Occipital lobe (tissue), 2 donors: ENCODE data around the genes PROX2, EIF2B2 and MLH3.

DNA sequence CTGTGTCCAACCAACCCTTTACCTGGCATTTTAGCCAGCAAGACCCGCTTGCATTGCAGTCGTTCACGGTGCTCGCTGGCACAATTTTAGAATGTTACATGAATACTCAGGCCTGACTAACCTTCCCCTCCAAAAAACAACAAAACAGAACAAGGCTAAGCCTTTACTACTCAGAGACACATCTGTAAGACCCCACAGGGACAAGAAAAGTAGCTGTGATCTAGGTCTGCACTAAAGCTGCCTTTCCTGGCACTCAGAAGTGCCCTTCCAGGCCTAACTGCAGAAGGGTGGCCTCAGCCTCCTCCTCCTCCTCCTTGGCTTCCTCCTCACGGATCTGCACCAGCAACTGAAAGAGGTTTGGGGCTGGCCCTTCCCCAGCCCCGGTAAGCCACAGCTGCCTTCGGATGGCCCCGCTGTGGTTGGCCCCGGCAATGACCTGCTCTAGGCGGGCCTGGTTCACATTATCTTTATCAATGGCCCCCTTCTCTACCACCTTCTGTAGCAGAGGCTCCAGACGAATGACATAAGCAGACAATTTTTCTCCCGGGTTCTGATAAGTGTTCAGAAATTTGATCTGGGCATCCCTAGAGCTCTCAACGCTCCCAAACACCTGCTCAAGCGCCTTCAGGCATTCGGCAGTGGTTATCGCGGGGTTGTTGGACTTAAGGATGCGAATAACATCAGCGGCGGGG lies 1.7 kb downstream of the PNMA1 start:
- RAMPAGE, long total RNA, result no peak

GRCh38 chr14:73739173-73739994 lies 20.7 kb downstream of the MIDEAS start:
- RAMPAGE, long total RNA, result no peak

- RAMPAGE, long total RNA, result no peak
Observed at GRCh38 chr14:73751261-73751760, 8.8 kb downstream of the MIDEAS start.

DNA sequence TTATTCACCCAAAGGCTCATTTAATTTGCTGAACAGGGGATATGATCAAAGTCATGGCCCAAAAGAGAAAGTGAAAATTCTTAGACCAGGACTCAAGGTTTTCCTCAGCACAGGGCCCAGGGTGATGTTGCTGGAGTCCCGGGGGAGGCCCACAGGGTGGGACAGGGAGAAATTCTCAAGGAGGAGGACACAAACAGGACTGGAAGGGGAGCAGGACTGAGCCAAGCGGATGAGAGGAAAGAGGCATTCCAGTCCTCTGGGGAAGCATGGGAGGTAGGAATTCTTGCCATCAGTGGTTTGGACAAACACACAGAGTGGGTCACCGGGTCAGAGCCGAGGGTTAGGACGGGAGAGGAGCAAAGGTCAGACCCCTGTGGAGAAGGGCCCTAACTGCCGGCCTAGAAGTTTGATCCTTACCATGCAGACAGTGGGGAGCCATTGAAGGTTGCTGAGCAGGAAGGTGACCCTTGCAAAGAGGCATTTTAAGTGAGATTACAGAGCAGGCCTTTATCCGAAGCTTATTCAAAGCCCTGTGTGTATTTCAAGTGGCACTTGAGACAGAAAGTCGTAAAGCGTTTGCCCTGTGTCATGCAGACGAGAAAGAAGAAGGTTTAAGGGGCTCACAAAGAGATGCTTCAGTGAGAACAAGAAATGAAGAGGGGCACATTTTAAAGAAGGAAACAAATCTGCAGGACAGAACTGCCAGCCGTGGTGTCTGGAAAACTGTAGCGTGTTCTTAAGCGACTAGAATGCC lies 23.2 kb upstream of the MIDEAS start:
- RAMPAGE, long total RNA, result no peak

- RAMPAGE, long total RNA, result no peak
Observed at GRCh38 chr14:73785434-73786424, 25.6 kb upstream of the MIDEAS start.

- RAMPAGE, long total RNA, result no peak
Observed at GRCh38 chr14:73787602-73788456, 27.7 kb upstream of the MIDEAS start.

DNA sequence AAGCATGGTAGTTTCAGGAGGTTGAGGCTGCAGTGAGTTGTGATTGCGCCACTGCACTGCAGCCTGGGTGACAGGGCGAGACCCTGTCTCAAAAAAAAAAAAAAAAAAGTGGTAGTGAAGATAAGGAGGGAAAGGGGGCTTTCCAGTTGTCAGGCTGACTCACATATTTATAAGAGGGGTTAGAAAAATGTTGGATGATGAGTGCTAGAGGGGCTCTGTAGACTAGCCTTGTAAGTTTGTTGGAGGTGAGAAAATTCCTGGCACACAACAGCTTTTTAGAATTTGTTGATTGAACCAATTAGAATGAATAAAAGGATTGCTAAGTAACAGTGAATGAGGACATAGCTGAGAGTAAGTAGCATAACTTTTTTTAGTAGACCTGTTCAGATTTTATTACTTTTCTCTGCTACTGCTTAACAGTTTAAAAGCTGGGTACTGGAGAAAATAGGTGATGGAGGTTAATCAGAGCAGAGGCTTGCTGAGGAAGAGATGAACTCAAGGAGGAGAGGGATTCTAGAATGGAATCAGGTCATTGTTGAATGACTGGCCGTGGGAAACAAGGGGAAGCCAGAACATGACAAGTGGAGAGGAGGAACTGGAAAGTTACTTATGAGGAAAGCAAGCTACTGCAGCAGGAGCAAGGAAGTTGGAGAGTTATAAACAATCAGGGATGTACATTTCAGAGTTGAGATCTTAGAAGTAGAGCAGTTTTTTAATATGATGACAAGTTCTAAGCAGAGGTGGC lies 24.3 kb downstream of the ZNF410 start:
- RAMPAGE, long total RNA, result no peak

DNA sequence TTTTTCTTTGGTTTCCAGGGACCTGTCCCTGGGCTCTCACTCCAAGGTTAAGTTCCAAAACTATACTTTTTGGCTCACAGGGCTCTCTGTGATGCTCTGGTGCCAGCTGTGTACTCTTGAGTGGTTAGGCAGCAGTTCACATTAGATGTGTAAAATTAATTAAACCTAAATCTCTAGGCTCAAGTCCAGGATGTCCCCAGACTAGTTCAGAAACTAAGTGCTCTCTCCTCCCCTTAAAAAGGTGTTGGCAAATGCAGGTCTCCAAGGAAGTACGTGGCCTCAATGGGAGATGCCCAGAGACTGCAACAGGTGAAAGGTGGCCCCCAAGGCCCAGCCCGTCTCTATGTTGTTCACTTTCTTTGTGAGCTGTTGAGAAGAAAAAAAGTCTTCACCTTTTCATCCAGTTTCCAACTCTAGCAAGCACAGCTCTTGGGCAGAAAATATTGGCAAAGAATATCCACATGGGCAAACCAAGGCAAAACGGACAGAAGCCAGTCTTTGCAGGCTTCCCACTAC lies 16.6 kb downstream of the COQ6 start:
- RAMPAGE, long total RNA, result no peak

DNA sequence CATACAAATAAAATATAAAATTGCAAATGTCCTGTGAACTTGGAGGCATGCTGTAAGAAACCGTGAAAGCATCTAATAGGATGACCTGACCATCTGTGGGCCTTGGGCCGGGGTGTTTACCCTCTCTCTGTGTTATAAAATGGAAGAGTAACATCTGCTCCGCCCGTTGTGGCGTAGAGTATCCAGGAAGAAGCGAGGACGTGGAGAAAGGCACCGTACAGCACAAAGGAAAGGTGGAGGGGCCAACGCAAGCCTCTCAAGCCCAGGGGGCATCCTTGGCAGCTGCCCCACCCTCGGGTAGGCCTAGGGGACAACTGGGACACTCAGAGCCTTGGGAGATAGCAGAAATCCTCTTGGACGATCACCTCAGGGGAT lies 26.1 kb downstream of the VSX2 start:
- RAMPAGE, long total RNA, result no peak

DNA sequence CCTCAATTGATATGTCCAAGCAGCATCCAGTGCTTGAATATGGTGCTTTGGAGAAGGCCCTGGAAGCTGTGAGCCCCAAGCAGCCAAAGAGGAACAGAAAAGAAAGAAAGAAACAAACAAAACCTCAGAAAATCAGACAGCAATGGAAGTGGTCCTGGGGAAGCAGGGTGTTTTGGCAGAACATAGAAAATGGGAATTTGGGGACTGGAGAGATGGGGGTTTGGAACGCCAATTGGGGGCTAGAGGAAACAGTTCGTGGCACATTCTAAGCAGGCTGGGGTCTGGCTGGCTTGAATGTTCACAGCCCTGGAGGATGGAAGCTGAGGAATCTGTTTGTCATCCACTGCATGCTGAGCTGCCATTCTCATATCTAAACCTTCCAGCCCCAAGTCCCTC lies 22.1 kb upstream of the VRTN start:
- RAMPAGE, long total RNA, result no peak

GRCh38 chr14:74493905-74494552 lies 464 bp downstream of the ISCA2 start:
- RAMPAGE, long total RNA, result no peak

- RAMPAGE, long total RNA, result no peak
Observed at GRCh38 chr14:74571369-74572219, 40.4 kb downstream of the LTBP2 start.

DNA sequence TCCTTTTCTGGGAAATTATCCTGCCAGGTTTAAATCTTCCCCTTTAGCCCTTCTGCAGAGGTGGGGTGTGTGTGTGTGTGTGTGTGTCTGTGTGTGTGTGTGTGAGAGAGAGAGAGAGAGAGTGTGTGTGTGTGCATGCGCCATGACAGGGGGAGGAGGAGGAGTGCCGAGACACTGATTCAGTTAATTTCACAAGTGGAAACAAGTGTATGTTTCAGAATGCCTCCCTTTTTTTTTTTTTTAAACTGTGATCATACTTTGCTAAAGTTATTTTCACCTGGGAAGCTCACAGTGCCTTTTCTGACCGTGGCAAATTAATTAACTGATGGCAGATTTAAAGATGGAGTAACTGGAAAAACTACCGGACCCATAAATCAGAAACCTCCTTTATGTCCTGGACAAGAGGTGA lies 39.8 kb downstream of the LTBP2 start:
- RAMPAGE, long total RNA, result no peak

- RAMPAGE, long total RNA, result no peak
Observed at GRCh38 chr14:74593554-74593975, 18.5 kb downstream of the LTBP2 start.

GRCh38 chr14:74610727-74611323 lies 1.2 kb downstream of the LTBP2 start:
- RAMPAGE, long total RNA, result no peak

DNA sequence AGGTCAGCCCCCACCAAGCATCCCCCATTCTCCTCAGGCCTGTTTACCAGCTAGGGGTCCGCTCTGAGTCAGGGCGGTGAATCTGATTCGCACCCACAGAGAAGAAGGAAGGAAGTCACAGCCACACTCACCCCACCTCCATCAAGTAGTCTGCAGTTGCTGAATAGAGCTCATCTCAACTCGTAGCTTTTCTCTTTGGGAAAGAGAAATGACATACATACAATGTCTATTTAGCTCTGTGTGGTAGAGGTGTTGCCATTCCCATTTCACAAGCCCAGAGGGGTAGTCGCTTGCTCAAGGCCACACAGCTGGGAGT lies 6.4 kb upstream of the LTBP2 start:
- RAMPAGE, long total RNA, result no peak

DNA sequence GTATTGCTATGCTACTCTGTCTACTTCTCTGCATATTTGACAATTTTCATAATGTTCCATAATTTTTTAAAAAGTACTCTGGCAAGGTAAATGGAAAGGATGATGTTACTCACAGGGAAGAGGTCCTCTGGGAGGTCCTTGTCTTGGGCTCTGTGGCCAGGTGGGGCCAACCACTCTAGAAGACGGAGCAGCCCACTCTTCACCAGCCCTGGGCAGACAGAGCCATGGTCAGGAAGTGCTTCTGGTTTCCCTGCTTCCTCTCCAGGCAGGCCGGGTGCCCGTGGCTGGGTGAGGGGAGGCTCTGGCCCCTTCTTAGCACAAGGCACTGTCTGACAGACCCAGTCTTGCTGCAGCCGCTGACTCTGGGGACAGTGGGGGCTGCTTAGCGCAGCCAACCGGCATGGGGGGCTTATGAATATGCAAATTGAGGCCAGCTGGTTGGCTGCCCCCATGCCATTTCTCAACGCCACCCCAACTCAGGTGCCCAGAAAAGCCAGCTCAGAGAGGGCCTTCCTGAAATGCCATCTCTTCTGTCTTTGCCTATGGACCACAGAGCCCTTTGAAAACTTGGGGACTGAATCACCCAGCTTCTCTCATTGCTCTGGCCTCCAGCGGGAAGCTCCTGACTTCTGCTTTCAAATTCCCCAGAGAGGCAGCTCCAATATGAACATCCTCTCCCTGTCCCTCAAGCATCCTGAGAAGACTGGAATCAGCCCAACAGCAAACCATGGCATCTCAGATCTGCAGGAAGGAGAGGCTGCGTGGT lies at the start of gene PROX2:
PROX2 (minus strand) TSS at position 364 of the 766 bp plus-strand sequence.
- RAMPAGE, long total RNA, result no peak

DNA sequence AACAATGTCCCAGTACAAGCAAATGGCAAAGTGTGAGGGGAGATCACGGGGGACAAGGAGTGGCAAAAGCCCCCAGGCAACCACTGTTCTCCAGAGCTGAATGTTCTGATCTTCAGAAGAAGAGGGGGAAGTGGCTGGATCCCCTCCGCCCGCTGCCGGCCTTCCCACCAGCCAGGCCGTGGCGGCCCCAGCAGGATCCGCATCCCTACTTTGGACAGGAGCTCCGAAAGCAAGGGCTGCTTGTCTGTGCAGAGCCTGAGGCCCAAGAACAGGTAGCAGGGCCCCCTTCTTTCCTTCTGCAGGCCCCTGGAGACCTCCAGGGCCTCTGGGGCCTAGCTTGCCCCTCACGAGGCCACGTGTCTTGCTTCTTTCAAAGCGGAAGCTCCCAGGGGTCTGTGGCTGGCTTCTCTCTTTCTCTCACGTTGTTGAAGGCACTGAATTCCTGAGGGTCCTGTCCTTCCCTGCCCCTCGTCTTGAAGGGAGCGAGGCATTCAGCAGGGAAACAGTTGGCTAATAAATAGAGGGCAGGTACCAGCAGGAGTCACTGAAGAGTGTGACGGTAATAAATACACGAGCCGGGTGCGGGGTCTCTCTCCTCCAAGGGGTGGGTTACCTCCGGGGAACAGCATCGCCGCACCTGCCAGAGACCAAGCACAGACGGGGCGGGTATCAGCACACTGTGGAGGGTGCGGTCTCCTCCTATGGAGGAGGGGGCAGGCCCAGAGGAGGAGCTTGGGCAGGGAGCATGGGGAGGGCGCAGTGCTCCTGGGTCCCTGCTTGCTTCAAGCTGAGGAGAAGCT lies 13.1 kb downstream of the PGF start:
- RAMPAGE, long total RNA, result no peak

DNA sequence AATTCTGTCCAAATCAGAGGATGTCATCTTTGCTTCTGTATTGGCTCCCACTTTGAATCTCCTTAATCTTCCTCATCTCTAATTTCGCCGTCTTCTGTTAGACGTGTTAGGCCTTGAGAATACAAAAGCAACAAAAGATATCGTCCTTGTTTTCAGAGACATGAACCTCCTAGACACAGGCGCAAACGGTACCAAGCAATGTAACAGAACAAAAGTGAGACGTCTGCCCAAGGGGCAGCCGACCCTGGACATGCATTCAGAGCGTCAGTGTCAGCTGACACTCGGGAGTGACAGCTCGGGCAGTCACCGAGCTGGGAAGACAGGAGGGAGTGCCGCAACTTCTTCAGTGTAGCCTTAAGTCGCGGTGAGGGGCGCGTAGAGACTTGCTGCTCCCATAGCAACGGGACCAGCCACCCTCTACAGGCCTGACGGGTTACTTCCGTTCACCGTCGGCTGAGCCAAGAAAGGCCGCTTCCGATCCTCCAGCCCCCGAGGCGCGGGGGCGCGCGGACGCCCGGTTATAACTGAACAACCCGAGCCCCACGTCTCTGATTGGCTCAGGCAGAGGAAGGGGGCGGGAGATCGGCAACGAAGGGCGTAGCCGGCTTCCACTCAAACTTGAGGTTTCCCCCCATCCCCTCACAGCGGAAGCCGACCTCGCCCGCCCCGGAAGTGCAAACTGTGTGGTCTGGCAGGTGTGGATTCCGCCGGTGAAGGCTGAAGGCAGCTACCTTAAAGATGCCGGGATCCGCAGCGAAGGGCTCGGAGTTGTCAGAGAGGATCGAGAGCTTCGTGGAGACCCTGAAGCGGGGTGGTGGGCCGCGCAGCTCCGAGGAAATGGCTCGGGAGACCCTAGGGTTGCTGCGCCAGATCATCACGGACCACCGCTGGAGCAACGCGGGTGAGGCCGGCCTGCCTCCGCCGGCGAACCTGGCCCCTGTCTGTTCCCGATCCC lies at the start of gene EIF2B2:
EIF2B2 (plus strand) TSS at position 669 of the 955 bp plus-strand sequence.
- RAMPAGE, long total RNA, result start-site peak on the plus strand centred at position 686 of the sequence, 11 bp wide, 87 and 97 reads in 2 replicates

DNA sequence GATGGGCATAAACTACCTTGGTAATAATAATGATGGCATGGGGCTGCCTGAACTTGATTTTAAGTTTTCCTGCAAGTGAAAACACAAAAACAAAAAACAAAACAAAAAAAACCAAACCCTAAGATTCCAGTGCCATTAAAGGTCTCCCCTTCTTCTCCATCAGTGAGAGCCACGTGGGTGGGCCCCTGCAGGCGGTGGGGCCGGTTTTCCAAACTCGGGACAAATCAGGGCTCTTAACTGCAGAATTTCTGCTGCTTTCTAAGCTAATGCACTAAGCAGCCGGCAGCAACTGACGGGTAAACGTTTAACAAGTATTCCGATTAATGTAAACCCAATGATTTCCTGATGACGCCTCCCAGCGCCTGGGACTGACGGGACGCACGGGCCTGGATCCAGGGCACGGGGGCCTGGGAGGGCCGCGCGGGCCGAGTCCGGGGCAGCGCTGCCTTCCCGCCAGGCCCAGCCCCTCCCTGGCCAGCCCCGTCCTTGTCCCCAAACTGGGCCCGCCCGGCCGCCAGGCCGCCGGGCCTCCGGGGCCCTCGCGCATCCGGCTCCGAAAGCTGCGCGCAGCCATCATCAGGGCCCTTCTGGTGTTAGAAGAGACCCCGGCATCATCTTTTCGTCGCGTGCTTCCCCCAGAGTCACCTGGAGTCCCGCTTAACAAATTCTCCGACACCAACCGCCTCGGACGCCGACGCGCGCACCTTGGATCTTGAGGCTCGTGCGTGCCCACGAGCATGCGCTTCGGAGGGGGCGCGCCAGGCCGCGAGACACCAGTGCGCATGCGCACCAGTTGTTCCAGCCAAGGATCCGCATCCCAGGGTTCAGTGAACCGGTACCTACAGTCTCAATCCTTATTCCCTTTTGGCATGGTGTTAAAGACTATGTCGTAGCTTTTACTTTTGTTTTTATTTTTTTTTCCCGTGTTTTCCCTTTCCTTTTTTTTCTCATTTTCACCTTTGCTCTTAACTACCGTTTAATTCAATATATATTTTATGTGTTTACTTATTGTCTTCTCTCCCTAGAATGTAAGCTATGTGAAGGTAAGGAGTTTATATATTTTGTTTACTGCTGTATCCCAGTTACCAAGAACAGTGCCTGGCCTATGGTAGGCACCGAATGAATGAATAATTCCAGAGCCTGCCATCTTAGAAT lies at the start of gene MLH3:
MLH3 (minus strand) TSS at position 733 of the 1,155 bp plus-strand sequence.
- RAMPAGE, long total RNA, result no peak